ENCODE measurements around a stretch of chr10.

GRCh38 chr10:77838437-77839322, 87.9 kb downstream of the DLG5 start:
- RRBS: no CpG with 5 or more reads among the region's 23 CpGs

- RRBS: no CpG with 5 or more reads among the region's 1 CpG
Measured at GRCh38 chr10:77856370-77856568, 70.3 kb downstream of the DLG5 start.

DNA sequence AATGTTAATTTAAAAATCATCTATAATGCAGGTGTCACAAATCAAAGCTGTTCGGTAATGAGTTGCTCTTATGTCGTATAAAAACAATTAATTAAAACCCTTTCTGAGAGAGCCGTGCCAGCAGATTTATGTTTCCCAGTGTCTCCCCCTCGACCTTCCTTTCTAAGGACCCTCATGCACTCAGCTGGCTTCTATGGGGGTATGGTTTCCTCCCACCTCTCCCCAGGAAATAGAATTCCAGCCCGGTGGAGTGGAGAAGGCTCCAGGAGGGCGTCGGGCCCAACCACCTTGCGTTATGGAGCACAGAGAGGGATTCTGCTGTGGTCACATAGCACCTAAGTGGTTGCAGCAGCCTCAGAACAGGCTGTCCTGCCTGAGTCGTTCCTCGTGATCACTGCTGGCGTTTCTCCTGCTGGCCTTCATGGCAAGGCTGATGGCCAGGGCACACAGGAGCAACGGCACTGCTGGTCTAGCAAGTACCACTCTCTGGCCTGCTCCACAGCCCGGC, 244.1 kb downstream of the RPS24 start:
- RRBS: no CpG with 5 or more reads among the region's 13 CpGs

DNA sequence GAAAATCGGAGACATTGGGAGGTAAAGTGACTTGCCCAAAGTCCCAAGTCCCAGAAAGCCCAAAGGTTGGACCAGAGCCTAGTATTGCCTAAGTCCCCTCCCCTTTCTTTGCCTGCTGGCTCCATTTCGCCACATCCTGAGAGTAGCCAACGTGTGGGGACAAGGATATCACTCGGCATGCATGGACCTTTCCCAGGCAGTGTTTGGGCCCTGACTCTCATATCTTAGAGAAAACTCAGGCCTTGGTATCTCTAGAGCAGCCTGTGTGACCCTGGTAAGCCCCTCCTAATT, 294.2 kb upstream of the ZMIZ1 start:
- RRBS: no CpG with 5 or more reads among the region's 4 CpGs

DNA sequence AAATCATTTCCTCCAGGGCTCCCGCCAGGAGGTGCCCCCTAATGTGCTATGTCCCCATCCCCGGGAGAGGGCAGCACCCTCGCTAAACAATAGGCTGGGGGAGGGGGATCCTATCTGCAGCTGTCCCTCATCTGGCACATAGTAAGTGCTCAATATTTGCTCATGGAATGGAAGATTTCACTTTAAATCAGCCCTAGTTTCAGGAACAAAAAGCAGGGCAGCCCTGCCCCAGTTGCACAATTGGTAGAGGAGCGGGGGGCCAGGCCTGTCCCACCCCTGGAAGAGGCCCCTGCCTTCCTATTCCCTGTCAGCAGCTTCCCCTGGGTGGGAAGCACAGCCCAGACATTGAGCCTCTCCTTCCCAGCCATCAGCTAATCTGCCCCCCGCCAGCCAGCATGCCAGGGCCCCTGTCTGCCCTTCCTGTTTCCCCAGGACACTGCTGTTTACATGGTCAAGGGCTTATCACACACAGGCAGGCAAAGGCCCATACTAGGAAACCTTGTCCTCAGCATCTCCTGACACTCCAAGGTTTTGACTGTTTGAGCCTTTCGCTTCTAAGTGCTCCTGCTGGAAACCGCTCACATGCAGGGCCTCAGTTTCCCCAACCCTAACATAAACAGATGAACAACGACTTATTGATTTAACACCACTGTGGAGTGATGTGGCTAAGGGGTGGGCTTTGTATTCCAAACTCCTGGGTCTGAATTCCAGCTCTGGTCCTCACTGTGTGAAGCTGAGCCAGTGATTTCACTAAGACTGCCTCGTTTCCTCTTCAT, 130.7 kb upstream of the ZMIZ1 start:
- RRBS: no CpG with 5 or more reads among the region's 9 CpGs

DNA sequence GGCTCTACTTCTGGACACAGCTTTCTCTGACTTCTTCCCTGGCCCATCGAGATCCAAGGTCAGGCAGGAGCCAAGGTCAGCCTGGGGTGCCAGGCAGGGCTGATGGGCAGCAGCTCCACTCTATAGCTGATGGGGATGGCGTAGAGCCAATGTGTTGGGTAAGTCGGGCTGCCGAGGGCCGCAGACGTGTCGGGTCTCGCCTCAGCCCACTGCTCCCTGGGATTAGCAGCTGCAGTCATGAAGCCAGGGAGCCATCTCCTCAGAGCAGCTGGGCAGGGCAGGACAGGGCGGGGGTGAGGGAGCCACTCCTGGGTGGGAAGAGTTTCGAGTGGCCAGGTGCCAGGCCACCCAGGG, 117.8 kb upstream of the ZMIZ1 start:
- RRBS: no CpG with 5 or more reads among the region's 10 CpGs

- RRBS: 2% methylated on average over 11 of the region's 73 CpGs
Measured at GRCh38 chr10:79066968-79067830, 1.6 kb upstream of the ZMIZ1 start.

GRCh38 chr10:79123311-79123851, 54.6 kb downstream of the ZMIZ1 start:
- RRBS: no CpG with 5 or more reads among the region's 7 CpGs

DNA sequence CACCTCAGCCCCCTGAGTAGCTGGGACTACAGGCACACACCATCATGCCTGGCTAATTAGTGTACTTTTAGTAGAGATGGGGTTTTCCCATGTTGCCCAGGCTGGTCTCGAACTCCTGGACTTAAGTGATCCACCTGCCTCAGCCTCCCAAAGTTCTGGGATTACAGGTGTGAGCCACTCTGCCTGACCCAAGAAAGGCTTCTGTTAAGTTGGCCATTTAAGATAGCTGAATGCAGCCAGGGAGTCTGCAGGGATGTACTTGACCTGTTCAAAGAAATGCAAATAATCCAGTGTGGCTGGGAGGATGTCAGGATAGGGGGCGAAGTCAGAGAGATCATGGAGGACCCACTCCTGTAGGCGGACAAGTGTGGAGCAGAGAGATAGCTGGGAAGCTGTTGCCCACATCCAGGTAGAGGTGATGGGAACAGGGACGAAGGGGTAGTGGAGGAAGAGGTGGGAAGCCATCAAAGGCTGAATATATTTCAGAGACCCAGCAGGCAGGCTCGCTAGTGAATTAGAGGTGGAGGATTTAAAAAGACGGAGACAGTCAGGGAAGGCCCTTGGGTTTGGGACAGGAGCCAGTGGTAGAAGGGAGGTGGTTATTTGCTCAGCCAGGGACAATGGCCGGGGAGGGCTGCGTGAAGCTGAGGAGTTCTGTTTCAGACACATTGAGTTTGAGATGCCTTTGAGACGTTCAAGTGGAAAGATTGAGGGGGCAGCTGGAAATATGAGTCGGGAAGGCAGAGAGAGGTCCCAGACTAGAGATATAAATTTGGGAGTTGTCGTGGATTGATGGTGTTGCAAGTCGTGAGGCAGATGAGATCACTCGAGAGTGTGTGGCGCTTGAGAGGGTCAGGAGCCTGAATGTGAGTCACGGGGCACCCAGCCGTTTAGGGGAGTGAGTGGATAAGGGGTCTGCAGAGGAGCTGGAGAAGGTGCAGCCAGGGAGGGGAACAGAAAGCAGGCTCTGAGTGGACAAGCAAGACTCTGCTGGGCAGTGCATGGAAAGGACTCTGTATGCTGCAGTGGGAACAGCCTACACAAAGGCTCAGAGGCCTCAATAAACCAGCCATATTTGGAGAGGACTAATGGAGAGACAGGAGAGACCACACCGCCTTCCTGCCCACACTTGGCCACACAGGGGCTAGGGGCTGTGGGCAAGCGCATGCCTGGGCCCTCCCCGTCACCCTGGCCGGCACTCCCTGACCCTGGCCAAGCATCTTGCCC, 73.2 kb downstream of the ZMIZ1 start:
- RRBS: no CpG with 5 or more reads among the region's 20 CpGs

- RRBS: no CpG with 5 or more reads among the region's 16 CpGs
Measured at GRCh38 chr10:79155024-79155980, 86.5 kb downstream of the ZMIZ1 start.

- RRBS: 75% methylated on average over 7 of the region's 17 CpGs
Measured at GRCh38 chr10:79159149-79159622, 90.4 kb downstream of the ZMIZ1 start.

GRCh38 chr10:79236752-79237341, 110.4 kb upstream of the PPIF start:
- RRBS: no CpG with 5 or more reads among the region's 11 CpGs

- RRBS: no CpG with 5 or more reads among the region's 3 CpGs
Measured at GRCh38 chr10:79238553-79238981, 108.7 kb upstream of the PPIF start.

DNA sequence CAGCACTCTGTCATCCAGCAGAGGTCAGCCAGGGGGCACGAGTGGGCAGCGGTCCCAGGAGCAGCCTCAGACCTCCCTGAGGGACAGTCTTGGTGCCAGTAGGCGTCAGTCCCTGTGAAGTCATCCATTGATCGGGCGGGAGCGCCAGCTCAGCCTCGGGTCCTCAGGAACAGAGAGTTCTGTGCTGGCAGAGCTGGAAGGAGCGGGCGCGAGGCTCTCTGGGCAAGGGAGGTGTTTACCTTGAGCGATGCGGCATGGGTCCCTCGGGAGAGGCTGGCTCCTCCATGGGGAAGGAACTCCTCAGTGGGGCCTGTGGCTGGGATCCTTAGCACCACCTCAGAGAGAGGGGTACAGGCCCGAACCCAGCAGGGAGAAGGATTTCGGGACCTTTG, 101.1 kb upstream of the PPIF start:
- RRBS: no CpG with 5 or more reads among the region's 15 CpGs

DNA sequence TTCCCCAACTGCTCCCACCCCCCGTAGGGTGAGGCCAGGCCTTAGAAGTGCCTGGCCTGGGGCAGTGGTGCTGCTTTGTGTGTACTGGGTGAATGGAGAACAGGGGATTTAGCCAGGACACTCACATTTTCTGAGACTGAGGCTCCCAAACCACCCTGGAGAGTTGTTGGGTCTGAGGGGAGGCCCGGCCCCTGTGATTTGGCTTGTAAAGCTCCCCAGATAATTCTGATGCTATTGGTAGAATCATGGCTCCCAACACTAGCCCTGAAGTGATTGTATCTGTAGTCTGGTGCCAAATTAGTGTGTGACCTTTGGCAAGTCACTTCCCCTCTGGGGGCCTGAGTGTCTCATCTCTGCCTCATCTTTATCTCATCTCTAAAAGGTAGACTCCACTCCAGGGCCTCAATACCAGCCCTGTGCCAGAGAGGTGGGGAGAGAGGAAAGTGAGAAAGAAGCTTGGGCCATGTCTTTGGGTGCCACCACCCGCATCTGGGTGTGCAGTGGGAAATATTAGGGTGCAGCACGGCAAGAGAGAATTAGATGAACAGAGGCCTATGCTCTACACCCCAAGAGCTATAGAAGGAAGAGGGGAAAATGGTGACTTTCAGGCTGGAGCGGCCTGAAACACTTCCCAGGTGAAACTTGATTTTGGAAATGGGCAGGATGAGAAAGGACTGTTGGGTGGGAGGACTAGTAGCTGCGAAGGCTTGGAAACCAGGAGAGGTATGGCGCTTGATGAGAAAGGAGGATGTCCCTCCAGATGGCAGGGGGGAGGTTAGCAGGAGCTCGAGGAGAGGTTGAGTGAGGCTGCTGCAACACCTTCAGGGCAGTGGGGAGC, 99.4 kb upstream of the PPIF start:
- RRBS: no CpG with 5 or more reads among the region's 8 CpGs

DNA sequence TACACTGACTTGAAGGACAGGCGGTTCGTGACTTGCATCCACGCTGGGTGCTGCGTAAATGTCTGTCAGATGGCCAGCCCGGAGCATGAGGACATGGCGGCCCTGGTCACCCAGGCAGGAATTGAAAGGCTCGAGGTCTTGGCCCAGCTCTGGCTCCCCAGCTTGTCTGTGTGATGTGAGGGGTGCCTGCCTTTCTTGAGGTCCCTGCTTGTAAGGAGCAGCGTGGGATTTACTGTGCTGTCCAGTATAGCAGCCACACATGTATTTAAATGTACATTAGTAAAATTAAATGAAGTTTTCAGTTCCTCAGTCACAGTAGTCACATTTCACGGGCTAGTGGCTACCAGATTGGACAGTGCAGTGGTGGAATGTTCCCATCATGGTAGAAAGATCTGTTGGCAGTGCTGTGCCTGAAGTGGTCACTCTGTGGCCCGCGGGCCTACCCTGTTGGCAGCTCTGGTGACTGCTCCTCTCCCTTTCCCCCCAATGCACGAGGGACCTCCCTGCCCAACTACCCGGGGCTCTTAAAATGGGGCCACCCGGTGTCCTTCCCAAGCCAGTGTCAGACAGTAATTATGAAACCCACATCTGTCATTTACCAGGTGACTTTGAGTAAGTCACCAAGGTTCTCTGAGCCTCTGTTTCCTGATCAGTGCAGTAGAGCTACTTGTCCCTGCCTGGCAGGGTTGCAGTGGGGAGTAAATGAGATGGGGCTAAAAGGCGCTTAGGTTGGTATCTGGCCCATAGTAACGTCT, 97.8 kb upstream of the PPIF start:
- RRBS: no CpG with 5 or more reads among the region's 16 CpGs

GRCh38 chr10:79250681-79251223, 96.5 kb upstream of the PPIF start:
- RRBS: no CpG with 5 or more reads among the region's 12 CpGs

DNA sequence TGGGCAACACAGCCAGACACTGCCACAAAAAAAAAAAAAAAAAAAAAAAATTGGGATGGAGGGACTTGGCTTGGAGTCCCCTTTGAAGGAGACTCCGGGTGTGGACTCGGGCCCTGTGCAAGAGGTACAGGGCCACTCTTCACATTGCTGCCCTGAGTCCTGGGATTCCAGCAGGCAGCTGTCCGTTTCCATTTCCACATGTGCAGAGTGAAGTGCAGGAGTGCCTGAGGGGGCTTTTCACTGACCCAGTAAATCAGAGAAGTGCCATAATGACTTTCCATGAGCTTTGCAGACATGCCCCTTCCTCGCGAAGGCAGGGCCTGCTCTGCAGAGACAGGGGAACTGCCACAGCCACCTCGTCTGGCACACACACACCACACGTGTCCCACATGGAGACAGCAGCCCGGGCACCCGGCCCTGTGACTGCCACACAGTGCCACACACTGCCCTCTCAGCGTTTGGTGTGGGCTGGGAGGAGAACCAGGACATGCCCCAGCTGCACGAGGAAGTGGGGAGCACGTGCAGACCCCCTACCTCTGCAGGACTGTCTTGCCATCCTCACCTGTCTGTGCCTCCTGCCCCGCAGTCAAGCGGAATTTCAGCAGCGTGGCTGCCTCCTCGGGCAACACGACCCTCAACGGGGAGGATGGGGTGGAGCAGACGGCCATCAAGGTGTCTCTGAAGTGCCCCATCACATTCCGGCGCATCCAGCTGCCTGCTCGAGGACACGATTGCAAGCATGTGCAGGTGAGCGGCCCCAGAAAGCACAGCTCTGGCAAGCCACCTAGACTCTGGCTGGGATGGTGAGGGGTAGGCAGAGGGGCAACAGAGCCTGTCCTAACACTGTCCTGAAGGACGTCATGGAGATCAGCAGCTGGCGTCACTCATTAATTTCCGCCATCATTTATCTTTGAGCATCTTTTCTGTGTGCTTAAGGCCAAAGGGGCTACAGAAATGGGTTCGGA, 43.6 kb upstream of the PPIF start:
- RRBS: no CpG with 5 or more reads among the region's 28 CpGs

GRCh38 chr10:79355248-79355973, 8.1 kb downstream of the PPIF start:
- RRBS: no CpG with 5 or more reads among the region's 8 CpGs

- RRBS: no CpG with 5 or more reads among the region's 7 CpGs
Measured at GRCh38 chr10:79396963-79397601, 48.3 kb downstream of the ZCCHC24 start.